SJCRH30 (cell line): ENCODE measurements around a stretch of chr10.

GRCh38 chr10:124493391-124493880, 31.8 kb downstream of the LHPP start:
- RAMPAGE, long total RNA: no peak

DNA sequence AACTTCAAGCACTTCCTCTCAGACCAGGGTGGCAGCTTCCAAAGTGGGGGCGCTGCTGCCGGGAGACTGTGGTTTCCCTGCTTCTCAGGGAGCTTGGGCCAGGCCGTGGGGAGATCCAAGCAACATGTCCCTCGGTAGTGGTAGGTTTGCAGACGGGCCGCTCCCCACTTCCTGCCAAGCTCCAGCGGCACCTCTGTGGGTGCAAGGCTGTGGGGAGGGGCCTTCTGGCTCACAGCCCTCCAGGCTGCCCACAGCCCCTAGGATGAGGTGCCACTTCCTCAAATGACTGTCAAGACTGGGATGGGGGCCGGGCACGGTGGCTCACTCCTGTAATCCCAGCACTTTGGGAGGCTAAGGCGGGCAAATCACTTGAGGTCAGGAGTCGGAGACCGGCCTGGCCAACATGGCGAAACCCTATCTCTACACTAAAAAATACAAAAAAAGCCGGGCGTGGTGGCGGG, 132.3 kb downstream of the FAM53B start:
- RAMPAGE, long total RNA: no peak

DNA sequence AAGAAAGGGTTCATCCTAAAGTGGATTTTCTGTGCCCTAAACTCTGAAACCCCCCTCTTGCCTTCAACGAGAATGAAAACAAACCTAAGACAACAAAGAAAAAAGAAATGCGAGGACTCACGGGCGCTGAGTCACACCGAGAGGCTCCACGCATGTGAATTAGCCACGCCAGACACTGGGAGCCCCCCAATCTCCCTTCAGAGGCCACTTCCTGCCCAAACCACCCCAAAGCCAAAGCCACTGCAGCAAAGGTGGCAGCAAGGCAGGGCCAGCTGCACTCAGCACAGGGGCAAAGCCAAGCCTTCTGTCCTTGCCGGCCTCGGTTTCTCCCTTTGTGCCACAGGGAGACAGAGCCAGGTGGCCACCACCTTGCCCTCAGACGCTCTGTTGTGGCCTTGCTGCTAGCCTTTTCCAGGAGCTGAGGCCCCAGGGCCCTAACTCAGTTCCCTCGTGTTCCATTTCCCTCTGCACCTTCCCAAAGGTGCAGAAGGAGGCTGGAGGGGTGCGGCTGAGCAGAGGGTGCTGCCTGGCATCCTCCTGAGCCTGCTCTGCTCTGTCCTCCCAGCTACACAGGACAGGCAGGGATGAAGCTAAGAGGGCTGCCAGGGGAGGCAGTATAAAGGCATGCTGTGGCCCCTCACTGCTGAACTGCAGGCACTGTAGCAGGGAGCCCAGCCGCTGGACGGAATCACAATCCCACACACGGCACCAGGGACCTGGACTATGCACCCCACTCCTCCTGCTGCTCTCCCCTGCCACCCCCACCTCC, 93.2 kb downstream of the FAM53B start:
- RAMPAGE, long total RNA: no peak

DNA sequence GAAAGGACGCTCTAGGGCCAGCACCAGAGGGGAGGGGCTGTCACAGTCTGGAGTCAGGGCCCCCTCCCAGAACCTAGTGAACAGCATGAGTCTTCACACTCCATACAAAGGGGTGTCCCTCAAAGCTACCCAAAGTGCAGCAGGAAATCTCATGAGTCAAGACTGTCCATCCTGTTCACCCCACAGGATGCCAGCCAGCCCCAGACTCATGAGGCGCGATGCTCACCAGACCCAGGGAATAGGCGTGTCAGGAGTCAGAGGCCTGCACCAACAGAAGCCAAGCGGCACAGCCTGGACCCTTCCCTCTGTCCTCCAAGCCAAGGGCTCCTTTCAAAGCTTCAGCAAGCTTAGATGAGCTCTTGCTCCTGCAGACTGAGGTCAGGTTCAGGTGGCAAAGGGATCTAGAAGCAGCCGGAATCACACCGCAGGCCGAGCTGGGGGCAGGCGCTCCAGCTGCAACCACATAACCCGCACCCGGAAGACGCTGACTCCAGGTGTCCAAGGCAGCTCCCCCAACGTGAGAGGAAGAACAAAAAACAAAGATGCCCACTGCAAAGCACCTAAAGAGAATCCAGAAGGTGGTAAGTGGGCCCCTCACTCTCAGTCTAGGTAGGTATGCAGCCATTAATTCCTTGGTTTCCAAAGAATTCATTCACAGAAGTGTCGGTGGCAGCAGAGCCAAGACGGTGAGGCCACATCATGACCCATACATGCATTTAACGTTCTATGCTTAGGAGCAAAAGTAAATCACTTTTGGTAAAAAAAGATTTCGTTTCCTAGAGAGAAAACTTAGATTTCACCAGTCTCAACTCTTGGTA, 9.4 kb downstream of the FAM53B start:
- RAMPAGE, long total RNA: no peak

DNA sequence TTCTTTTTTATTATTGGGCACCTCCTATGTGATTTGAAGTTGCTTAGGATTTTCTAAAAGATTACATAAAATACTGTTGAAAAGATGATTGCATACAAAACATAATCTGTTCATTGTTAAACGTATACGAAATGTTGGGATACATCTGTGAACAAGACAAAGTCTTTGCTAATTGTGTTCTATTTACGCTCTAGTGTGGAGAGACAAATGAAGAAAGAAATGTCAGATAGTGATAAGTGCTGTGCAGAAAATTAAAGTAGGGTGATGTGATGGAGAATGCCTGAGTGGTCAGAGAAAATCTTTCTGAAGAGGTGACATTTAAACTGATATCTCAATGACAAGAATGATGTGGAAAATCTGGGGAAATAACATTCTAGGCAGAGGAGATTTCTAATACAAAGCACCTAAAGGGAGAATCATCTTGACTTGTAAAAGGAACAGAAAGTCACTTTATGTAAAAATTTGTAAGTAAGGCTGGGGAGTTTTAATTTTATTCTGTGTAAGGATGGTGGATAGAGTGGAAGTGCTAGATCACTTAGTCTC, 13.3 kb upstream of the ZRANB1 start:
- RAMPAGE, long total RNA: no peak

DNA sequence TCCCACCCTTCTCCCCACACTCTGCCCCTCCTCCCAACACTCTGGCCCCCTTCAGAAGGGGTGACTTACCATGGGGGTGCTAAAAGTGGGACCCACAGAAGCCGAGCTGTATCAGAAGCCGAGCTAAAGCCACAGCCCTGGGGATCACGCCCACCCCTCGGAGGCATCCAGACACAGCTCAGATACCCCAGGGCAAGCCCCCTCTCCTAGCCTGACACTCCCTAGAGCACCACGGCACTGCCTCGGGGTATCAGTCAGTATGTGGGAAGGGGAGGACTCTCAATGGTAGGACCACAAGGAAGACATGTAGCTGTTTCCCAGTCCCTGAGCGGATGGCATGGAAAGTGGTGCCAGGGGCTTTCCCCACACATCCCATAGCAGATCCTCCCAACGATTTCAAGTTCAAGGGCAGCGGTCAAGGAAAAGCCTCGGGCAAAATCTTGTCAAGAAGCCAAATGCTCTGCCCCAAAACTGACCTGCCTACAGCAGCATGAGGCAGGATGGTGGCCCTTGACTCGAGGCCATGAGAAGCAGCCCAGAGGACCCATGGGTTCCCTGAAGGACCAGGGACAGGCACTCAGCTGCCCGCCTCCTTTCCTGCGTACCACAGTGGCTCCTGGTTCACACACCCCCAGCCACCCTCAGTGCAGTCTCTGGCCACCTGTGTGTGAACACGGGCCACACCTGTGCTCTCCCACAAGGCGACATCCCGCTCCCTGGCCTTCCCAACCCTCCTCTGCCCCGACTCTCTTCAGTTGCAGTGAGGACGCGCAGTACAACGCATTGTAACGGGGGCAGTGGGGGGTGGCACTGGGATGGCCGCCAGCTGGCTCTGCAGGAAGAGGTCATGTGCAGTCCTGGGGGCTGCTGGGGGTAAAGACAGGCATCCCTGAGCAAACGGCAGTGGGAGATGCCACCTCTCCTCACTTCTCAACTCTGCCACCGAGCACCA, 88.8 kb upstream of the CTBP2 start:
- RAMPAGE, long total RNA: no peak

DNA sequence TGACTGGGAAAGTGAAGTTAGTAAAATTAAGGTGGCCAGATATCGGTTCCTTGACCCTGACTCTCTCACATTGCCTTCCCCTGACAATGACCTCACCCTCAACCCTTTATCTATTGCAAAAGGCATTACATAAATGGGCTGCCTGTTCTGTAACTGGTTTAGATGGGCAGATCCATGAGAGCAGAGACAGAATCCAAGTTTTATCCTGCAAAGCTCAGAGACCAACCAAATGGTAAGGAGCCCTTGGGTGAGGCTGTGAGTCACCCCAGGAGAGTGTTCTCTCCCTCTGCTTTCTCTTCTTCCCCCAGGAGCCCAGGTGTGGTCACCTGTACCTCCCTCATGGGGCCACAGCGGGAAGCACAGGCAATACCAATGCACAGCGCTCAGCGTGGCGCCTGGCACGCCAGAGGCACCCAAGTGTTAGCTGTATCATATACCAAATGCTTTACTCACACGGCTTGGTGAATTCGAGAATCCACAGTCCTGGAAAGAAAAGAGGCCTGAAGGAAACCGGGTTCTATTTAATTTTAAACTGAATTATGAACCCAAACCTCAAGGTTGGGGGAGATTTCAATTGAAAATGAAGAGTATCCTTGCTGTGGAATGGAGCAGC, 93.1 kb upstream of the CTBP2 start:
- RAMPAGE, long total RNA: no peak

- RAMPAGE, long total RNA: no peak
These were observed 117.6 kb upstream of the CTBP2 start for GRCh38 chr10:125145202-125146065.

- RAMPAGE, long total RNA: no peak
These were observed 119.2 kb upstream of the CTBP2 start for GRCh38 chr10:125146706-125147759.

DNA sequence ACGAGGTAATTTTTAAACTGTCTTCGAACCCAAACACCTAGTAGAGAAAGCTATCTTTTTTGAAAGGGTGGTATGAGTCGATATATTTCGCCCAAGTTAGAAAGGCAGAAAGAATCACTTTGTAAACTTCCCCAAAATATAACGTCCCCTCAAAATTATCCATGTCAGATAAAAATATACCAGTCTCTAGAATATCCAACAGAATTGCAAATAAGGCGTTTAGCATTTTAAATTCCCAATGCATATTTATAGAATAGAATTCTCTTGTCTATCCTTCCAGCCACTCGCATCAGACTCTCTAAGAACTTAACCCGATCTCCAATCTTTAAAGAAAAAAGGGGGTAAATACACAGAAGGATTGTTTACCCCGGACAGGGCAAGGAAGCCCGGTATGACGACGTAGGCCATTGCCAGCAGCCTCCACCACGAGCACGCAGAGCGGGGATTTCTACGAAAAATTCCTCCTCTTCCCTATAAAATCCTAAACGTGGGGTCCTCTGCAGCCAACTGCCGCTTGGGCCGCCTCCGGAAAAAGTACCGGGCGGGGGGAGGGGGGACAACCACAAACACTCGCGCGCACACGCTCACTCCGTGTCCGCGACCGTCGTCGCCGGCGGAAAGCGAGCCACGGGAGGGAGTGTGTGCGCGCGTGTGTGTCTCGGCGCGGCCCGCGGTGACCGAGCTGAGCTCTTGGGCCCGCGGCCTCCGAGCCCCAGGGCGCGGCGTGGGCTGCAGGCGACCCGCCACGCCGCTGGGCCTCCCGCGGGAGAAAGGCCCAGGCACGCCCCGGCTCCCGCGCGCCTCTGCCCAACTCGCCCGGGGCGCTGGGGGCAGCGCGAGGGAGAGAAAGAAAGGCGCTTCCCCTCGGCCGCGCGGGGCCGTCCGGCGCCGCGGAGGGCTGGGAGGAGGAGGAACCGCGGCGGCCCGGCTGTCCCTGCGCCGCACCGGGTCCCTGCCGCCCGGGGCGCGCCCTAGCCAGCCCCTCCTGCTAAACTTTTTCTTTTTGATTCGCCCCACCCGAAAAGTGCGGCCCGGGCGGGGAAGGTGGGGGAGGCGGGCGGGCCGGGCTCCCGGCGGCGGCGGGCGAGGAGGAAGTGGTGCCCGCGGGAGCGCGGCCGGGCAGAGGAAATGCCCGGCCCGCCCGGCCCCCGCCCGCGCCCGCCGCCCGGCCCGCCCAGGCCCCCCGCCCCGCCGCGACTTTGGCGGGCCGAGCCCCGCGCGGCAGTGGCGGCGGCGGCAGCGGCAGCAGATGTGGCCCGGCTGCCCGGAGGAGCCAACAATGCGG, 130.8 kb upstream of the CTBP2 start:
- RAMPAGE, long total RNA: no peak

GRCh38 chr10:125161425-125161735, 133.5 kb upstream of the CTBP2 start:
- RAMPAGE, long total RNA: no peak

GRCh38 chr10:126469281-126469659, 81.0 kb upstream of the ADAM12 start:
- RAMPAGE, long total RNA: no peak

DNA sequence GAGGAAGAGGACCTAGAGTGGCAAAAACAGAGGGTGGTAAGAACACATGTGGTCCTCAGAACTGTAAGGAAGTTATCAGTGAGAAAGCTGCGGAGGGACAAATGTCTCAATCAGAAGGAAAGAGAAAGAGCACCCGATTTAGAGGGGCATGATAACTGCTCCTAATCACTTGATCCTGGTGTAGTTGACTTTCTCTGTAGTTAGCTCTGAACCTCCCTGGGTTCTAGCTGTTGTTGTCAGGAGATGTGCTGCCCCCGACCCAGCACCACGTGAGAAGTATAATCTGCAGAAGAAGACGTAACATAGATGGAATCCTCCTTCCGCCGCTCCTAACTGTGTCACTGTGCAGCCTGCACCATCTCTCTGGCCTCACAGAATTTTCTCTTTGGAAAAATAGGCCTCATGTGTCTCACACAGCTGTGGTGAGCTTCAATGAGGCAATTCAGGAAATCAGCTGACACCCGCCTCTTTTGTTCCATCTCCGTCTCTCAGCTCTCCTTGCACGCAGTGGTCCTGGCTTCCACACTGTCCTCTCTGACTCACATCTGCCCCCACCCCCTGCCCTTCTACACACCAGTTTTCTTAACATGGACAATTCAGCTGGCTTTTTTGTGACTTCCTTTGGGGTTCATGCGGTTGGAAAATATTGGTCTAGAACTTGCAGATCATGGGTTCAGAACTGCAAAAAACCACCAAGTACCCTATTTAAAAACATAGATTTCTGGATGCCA, 7.2 kb downstream of the C10orf90 start:
- RAMPAGE, long total RNA: no peak

DNA sequence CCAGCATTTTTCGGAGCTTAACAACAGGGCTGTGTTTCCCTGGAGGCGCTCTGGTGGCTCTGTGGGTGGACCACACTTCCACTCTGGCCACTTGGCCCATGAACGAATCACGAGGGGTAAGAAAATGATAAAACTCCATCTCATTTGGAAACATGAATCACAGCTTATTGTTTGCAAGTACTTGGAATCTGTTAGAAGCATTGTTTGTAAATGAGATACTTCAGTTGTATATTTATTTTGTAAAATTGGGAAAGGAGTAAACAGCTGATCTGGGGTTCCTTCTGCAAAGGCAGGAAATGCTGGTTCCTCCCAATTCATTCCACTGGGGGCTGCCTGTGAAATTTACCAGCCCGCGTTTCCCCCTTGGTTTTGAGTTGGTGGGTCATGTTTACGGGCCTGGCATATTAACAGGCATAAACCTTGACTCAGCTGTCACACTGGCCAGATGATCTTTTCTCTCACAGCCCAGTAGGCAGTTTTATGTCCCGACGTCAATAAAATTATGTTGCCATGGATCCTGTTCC, 3.2 kb downstream of the DOCK1 start:
- RAMPAGE, long total RNA: no peak

GRCh38 chr10:127734562-127735264, 2.3 kb upstream of the FOXI2 start:
- RAMPAGE, long total RNA: no peak

GRCh38 chr10:127939175-127940345, 32.7 kb downstream of the PTPRE start:
- RAMPAGE, long total RNA: no peak

DNA sequence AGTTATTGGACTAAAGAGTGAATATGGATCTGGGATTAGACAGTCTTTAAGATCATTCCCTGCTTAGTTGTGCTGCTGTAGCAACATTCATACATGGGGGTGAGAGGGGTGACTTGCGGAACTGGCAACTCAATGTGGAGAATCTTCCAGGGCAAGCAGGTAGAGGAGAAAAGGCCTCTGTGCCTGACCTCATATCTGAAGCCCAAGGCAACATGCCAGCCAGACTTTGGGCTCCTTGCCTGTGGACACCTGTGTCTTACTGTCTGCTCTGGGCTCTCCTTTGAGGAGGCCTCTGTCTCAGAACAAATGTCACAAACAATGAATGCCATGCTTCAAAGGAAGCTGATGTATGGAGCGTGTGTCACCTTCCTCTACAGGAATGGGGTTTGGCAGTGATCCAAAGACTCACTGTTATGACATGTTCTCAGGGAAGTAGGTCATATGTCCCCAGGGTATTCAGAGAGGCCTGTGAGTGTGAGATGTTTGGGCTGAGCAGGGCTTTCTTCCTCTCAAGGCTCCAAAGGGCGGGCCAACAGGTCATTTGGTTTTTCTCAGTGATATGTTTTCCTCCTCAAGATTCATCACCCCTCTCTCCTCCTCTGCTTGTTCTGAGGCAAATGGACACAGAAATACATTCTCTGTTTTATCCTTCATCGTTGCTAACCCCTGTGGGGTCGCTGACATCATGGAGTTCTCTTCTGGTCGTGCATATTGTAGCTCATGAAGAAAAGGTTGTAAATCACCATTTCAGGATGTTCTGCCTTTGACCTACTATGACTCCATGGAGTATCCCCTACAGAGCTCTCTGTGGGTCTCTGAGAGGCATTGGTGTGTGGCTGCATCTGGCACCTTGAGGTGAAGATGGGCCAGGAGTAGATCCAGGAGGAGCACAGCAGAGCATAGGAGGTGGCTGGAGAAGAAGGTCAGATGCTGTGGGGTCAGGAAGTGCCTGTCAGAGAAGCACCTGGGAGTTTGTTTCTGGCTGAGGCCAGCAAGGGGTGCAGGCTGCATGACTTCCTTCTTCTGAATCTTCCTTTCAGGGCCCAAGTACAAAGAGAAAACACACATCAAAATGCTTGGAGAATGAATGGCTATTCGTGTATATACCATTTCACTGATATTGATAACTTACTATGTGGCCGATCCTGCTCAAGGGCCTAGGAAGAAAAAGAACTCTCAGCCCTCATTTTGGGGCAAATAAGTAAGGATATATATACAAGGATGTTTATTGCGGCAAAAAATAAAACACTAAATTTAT, 38.7 kb downstream of the PTPRE start:
- RAMPAGE, long total RNA: no peak

DNA sequence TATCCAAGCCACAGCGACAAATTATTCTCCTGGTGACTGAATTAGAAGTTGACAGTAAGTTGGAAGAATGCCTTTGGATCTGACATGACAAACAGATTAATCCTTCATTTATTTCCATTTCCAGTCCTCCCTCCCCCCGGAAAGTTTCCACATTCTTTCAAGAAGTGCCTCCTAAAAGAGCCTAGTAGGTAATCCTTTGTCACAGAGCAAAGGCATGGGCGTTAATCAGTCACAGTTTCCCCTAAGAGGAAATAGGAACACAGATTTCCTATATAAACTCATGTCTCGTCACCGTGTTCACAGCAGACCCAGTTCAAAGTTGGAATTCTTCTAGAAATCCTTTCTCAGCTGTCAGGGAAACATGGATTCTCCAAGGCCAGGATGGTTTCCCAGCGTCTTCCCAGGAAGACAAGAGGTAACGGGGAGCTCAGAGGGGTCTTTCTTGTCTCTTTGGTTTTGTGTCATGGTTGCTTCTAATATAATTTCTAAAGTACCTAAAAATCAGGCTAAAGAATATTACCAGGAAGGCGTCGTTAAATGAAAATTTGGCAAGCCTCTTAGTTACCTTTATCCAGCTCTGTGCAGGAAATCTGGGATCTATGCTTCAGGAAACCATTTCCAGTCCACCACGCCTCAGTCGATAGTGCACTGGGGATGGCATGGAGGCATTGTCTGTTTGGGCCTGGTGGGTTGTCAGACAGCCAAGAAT, 80.2 kb downstream of the PTPRE start:
- RAMPAGE, long total RNA: no peak

DNA sequence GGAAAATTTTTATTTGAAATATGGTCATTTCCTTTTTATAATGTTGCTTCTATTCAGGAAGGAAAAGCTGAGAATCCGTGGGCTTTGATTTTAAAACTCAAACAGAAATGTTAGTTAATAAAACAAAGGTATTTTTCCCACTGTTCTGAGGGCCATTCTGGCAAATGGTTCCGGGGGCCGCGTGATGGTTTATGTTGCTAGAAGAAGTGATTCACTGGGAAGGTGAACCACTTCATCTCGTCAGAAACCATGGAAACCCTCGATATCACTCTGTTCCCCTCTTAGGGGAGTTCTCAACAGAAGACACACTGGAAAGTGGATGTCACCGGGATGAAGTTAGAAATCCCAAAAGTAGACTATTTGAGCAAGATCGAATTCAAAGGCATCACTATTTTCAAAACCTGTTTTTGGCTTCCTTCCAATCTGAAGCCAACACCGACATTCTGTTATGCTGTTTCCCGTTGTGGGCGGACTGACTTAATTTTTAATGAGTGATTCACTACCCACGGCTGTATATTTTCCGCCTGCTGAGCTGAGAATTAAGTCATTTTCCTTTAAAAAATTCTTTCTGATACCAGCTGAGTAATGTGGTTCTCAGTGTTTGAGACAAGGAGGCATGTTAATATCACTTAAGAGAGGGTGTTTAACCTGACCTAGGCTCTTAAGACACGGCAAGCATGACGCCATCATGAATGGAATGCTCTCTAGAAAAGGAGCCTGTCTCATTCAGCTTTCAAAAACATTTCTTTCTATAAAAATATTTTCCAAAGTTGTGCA, 84.1 kb downstream of the PTPRE start:
- RAMPAGE, long total RNA: no peak

GRCh38 chr10:128883969-128884243, 583.1 kb upstream of the MGMT start:
- RAMPAGE, long total RNA: no peak